Islet of Langerhans (tissue), 1 donor: ENCODE measurements around a stretch of chr2.

DNA sequence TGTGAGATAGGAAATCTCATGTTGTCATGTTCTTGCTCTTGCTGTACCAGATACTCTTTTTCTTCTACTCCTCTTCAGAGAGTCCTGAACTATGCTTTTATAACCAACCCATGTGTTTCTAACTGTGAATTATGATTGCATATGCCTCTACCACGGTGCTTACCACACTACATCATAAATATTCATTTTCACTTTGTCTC lies 23.6 kb downstream of the STAT4 start:
- RRBS = no CpG with 5 or more reads among the region's 1 CpG

- RRBS = no CpG with 5 or more reads among the region's 1 CpG
These were observed 20.8 kb upstream of the STAT4 start for GRCh38 chr2:191171559-191172099.

DNA sequence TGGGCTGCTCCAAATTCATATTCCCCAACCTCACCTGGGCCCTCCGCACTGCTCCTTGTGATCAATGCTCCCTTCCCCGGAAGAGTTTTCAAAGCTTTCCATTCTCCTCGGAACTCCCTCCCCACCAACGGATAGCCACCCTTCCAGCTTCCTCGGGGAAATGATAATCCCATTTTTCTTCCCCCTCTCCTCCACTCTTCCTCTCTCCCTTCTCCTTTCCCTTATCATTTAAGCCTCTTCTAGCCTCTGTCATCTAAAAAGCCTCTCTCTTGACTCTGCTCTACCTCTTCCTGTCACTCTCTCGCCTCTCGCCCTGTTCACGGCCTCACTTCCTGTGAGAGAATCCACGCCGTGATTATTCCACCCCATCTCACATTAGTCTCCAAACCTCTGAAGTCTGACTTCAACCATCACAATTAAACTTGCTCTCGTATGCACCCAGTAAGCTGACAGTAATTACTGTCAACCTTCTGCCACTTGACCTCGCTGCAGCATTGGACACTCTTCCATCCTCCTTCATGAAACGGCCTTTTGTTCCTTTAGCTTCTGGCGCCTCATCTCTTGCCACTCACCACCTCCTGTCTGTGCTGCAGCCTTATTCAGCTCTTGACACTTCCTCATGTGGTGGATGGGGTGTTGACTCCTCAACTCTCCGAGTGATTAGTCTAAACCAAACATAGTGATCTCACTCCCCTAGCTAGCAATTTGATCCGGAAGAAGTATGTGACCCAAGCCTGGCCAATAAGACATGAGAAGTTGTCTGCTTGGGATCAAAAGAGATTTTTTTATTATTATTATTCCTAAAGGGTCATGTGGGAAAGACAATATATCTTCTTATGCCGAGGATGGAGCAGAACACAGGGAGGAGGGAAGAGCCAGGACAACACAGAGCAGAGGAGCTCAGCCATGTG lies 38.6 kb upstream of the MYO1B start:
- RRBS = no CpG with 5 or more reads among the region's 17 CpGs

DNA sequence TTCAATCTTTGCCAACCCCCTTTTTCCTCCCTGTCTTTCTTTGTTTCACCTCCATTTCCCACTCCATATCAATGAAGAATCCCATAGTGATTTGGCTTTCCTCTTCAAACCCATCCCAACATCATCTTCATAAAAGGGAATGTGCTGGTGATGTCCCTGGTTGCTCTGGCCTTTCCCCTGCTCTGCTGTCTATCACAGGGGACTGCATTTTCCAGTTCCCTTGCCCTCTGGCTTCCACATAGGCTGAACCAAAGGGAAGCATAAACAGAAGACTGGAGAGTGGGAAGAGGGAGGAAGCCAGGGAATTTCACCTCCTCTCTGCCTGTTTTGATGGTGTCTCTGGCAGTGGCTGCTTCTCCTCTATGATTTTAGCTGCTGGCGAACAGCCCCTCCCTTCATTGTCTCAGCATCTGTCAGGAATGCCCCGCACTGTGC lies 12.5 kb upstream of the MYO1B start:
- RRBS = no CpG with 5 or more reads among the region's 2 CpGs

GRCh38 chr2:191262875-191263799 lies 17.9 kb downstream of the MYO1B start:
- RRBS = no CpG with 5 or more reads among the region's 6 CpGs

GRCh38 chr2:191264745-191265145 lies 19.5 kb downstream of the MYO1B start:
- RRBS = no CpG with 5 or more reads among the region's 3 CpGs

DNA sequence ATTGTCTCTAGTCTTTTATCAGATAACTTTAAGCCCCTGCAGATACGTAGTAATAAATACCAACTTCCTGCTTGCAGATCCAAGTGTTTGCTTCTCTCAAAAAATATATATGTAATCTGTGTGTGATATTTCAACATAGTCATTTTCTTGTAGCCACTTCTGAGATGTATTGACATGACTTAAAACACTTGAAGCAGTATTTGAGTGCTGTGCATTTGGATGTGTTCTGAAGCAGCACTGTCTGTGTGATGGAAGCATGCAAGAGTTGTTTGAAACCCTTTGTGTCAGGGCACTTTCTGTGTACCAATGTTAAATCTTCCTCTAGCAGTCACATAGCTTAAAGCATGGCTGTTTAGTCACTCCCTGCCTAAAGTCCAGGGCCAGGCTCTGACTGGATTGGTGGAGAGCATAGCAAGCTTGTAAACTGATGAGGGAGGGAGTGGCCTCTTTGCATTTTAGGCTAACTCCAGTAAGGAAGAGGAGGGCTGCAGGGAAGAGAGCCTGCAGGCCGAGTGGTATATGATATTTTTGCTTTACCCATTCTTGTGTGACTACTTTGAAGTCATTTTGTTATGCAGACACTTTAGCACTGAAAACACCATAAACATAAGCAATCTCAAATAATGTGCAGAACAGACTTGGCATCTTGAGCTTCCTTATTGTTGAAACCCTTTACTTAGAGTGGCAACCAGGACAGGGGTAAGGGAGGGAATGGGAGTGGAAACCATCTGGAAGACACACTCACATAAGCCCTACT lies 73.5 kb downstream of the MYO1B start:
- RRBS = no CpG with 5 or more reads among the region's 2 CpGs

- RRBS = no CpG with 5 or more reads among the region's 2 CpGs
These were observed 191.5 kb downstream of the MYO1B start for GRCh38 chr2:191436812-191437081.

DNA sequence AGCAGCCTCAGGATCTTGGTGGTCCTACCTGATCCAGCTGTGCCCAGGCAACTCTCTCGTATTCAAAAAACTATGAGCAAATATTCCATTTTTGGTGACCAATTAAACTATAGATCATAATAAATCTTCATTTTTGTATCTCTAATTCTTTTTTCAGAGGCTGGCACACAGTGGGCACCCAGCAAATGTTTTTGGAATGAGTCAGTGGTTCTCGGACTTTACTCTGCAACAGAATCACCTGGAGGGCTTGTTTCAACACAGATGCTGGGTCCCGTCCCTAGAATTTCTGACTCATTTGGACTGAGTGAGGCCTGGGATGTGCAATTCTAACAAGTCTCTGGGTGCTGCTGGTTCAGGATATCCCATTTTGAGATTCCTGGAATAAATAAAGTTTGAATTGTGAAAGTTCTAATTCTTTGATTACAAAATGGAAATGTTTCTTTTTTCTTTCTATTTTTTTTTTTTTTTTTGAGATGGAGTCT lies 83.9 kb upstream of the NABP1 start:
- RRBS = no CpG with 5 or more reads among the region's 3 CpGs

DNA sequence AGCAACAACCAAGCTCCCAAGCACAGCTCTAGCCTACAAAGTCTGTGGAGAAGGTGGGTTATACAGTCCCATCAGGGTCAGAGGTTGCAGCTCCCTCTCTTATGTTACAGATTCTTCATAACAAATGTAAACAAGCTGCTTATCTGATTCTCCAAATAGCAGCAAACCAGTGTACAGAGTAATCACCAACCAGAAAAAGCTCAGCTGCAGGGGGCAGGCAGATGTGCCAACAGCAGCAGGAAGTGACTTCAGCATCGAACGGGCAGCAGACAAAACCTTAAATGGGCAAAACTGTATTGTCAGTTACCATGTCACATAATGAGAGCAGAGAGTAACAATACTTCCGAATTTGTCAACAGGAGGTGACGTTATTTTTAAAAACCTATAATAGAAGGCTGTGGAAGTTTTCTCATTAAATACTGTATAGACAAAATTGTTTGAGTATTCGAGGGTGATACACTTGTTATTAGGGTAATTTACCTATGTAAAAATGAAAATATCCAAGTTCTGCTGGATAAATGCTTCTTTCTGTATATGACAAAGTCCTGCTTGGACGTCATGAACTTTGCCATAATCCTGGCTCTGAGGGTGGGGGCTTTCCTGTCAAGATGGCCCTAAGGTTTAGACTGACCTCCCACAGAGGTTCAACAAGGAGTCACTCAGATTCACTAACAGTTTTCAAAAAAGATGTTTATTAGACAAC lies 52.7 kb upstream of the NABP1 start:
- RRBS = no CpG with 5 or more reads among the region's 6 CpGs

DNA sequence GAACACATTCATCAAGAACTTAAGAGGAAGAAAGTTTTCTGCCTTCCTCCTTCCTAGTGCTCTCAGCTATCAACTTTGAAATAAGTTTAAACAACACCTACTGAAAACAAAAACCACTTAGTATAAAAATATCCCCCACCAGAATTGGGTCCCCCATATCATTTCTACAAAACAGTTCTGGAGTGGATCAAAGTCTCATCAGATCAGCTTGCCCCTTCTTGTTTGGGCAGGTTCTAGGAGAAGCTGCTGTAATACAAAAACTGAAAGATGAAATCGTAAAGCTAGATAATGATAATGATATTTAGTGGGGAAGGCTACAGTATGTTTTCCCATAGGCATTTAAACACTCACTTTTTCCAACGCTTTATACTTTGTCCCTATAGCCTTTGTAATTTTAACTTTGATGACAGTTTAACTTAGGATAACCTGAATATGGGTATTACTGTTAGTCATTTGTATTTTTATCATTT lies 10.5 kb downstream of the NABP1 start:
- RRBS = no CpG with 5 or more reads among the region's 2 CpGs

- RRBS = no CpG with 5 or more reads among the region's 9 CpGs
These were observed 25.2 kb downstream of the NABP1 start for GRCh38 chr2:191702978-191703737.

DNA sequence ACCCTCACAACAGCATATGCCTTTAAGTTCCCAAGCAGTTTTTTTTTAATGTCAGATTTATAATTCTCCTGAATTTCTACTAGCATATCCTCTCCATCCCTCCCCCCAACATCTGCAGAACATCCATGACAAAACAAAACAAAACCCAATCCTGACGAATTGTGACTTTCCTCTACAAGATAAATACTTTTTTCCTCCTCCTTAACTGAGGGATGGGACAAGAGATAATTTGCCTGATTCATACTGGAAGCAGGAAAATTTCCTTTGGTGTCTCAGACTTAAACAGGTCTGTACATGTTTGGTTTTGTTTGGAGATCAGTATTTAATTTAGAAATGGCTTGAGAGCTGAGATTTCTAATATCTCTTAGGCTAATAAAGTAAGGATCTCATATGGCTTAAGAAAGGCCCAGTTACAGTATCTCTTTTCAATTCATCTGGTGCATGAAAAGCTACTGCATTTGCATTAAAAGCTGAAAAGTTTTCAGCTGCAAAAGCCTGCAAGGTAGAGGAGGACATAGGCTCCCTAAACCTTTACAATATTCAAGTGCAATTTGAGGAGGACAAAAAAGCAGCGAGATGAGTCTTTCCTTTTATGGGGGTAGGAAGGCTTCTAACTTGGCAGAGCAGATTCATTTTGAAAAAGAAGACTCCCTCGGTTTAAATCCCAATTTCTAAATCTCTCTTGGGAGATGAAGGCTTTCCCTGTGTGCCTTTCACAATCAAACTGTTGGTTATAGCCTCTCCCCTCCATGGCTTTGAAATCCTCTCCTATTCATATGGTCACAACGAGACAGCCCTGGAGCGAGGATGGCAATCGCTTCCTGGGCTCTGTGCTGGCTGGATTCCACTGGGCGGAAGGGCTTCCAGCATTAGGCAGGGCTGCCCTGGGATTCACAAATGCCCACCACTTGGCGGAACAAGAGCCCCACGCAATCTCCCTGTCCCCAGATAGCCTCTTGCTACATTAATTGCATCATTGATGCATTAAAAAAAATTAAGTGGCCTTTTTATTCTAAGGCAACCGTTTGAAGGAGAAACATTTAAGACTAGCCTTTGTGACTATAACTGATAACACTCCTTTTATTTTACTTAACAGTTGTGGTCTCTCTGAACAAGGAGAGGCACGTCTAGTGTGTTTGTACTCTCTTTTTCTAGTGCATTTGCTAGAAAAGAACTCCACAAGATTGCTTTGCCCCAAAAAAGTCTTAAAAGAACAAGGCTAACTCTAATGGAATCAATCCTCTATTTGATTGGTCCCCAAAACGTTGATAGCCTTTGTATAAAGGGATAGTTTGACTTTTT lies 1.8 kb downstream of the CAVIN2 start:
- RRBS = no CpG with 5 or more reads among the region's 12 CpGs

DNA sequence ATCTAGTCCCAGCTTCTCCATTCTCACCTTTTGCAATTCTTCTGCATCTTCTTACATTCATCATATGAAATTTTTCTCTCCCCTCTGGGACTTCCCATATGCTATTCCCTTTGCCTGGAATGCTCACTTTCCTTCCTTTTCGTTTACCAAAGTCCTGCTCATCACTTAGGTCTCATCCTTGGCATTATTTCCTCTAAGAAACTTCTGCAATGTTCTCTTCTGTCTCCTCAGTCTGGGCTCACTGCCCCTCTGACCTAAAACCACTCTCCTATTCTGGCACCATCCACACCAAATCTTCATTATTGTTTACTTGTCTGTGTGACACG lies 118.7 kb upstream of the CAVIN2 start:
- RRBS = no CpG with 5 or more reads among the region's 2 CpGs

- RRBS = 84% methylated on average over 4 of the region's 8 CpGs
These were observed 633.5 kb upstream of the TMEFF2 start for GRCh38 chr2:192828302-192828645.

DNA sequence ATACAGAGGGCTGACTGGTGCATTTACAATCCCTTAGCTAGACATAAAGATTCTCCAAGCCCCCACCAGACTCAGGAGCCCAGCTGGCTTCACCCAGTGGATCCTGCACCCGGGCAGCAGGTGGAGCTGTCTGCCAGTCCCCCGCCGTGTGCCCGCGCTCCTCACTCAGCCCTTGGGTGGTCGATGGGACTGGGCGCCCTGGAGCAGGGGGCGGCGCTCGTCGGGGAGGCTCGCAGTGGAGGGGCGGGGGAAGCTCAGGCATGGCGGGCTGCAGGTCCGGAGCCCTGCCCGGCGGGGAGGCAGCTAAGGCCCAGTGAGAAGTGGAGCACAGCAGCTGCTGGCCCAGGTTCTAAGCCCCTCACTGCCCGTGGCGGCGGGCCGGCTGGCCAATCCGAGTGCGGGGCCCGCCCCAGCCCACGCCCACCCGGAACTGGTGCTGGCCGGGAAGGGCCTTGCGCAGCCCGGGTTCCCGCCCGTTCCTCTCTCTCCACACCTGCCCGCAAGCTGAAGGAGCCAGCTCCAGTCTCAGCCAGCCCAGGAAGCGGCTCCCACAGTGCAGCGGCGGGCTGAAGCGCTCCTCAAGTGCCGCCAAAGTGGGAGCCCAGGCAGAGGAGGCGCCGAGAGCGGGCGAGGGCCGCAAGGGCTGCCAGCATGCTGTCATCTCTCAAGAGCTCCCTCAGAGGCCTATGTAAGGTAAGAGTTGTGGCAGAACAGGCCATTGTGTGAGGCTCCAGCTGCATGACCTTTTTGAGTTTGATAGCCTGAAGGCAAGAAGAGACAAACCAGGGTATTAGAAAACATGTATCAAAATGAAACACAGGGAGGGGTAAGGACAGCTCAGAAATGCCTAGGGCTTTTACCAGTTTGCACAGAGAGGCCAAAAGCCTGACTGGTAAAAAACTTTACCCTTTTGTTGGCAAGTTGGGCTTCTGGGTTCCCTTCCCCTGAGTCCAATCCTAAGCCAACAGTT lies 1307.9 kb upstream of the TMEFF2 start:
- RRBS = 78% methylated on average over 9 of the region's 42 CpGs

DNA sequence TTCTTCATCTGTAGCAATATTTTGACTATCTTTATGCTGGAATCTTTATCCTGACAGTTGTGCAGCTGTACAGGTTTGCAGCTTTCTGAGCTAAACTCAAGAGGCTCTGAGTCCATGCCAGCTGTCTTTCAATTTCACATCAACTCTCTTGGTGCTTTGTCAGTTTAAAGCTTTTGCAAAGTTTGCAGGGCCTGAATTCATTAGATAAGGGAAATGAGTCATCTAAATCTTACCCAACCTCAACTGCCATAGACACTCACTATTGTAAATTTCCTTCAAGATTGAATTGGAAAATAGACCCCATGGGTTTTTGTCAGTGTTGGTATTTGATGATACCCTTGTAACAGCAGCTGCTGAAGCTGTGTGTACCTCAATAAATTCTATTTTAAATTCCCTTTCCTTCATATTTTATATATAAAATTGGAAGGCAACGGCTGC lies 170.0 kb upstream of the SLC39A10 start:
- RRBS = no CpG with 5 or more reads among the region's 1 CpG

- RRBS = no CpG with 5 or more reads among the region's 5 CpGs
These were observed 97.5 kb upstream of the SLC39A10 start for GRCh38 chr2:195559430-195560066.

- RRBS = no CpG with 5 or more reads among the region's 2 CpGs
These were observed 8.7 kb upstream of the DNAH7 start for GRCh38 chr2:196077288-196077699.

GRCh38 chr2:196132929-196133293 lies 38.5 kb downstream of the STK17B start:
- RRBS = no CpG with 5 or more reads among the region's 1 CpG